ENCODE results near the genes H3C2 and H2AC8.

DNA sequence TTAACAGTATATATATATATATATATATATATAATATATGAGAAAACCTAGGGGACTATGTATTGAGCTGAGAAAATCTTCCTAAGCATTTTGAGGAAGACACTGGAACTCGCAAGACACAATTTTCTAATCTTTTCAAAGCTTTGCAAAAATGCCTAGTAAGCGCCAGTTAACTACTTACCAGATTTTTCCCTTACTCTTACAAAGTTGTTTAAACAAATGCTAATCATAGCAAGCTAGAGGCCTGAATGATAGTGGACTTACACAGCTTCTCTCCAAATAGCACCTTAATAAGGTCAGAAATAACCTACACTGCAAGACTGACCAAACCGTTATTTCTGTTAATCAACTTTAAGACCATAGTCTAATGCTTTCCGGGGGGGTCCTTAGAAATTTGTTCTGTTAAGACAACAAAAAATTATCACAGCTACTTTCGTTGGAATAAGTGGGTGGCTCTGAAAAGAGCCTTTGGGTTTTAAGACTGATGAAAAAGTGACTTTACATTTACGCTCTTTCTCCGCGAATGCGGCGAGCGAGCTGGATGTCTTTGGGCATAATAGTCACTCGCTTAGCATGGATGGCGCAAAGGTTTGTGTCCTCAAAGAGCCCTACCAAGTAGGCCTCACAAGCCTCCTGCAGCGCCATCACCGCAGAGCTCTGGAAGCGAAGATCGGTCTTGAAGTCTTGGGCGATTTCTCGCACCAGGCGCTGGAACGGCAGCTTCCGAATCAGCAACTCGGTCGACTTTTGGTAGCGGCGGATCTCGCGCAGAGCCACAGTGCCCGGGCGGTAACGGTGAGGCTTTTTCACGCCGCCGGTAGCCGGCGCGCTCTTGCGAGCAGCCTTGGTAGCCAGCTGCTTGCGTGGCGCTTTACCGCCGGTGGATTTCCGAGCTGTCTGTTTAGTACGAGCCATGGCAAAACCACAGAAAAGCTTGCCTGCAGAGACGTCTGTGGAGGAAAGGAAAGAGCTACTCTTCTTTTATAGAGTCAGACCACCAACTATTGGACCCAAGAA is at the start of gene H3C2:
TSS of gene H3C2 (minus strand) at position 954 of the 1,017 bp plus-strand sequence.
- RRBS: no CpG with 5 or more reads among the region's 45 CpGs

DNA sequence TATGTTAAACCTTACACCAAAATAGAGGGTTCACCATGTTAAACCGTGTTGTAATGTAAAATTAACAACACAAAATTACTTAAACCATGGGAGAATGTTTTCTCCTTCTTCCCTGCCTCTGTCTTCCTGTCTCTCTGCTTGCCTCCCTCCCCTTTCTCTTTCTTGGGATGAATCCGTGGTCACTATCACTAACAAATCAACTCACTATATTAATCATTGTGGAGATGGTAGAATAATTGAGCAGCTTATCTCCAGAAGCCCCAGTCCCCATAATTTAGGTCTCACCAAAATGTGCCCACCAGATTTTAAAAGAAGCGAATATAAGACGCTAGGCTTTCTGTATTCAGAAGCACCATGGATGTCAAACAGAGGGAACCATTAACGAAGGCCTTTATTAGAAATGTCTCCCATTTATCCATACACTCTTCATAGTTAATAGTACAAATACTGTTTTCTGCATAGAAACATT is 1.8 kb downstream of the H1-2 start:
- RRBS: no CpG with 5 or more reads among the region's 5 CpGs

- RRBS: no CpG with 5 or more reads among the region's 2 CpGs
Measured at GRCh38 chr6:26066118-26066388, 9.8 kb upstream of the H1-2 start.

DNA sequence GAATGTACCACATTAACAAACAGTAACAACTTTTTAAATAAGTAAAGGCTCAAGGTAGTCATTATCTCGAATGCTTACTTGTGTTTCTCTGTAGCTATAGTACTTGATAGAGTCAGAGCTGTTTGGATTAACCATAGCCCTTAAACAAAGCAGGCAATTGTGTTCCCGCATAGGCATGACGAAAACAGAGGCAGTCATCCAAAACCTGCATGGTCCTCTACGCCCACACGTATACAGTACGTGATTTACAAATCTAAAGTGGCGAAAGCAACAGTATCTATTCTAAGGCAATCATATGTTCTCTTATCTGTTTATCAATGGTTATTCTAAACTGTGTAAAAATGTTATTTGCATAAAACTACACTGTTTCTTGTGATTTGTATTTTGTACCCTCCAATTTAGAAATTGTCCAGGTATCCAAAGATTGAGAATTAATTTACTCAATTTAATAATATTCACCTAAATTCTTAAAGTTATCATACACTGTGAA is 4.7 kb downstream of the H2BC4 start:
- RRBS: no CpG with 5 or more reads among the region's 7 CpGs

- RRBS: no CpG with 5 or more reads among the region's 9 CpGs
Measured at GRCh38 chr6:26130002-26130534, 6.1 kb downstream of the H2AC6 start.

GRCh38 chr6:26138004-26138554 is 14.1 kb downstream of the H2AC6 start:
- RRBS: no CpG with 5 or more reads among the region's 2 CpGs

DNA sequence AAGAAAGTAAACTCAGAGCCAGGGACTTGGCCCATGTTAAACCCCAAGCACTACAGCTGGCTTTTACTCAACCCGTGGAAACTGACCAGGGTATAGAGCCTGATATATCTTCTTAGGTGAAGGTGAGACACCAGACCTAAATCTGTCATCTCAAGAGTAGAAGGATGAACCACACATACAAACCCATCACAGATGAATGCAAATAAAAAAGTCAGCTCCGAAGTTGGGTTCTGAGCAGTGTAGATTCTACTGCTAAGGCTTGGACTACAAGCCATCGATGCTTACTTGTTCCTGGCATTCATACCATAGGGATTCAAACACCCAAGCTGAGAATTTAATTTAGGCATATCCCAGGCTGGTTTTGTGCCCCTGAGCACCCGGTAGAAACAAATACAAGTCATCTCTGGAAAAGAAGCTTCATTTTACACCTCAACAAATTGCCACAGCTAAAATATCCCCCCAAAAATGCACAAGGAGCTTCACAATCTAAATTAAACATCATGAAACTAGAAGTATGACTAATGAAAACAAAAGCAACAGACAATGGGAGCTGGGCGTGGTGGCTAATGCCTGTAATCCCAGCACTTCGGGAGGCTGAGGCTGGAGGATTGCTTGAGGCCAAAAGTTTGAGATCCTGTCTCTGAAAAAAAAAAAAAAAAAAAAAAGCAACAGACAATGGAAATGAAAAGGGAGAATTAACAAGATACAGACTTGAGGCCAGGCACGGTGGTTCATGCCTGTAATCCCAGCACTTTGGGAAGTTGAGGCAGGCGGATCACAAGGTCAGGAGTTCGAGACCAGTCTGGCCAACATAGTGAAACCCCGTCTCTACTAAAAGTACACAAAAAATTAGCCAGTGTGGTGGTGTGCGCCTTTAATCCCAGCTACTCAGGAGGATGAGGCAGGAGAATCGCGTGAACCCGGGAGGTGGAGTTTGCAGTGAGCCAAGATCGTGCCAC is 2.2 kb downstream of the H2BC5 start:
- RRBS: no CpG with 5 or more reads among the region's 15 CpGs

DNA sequence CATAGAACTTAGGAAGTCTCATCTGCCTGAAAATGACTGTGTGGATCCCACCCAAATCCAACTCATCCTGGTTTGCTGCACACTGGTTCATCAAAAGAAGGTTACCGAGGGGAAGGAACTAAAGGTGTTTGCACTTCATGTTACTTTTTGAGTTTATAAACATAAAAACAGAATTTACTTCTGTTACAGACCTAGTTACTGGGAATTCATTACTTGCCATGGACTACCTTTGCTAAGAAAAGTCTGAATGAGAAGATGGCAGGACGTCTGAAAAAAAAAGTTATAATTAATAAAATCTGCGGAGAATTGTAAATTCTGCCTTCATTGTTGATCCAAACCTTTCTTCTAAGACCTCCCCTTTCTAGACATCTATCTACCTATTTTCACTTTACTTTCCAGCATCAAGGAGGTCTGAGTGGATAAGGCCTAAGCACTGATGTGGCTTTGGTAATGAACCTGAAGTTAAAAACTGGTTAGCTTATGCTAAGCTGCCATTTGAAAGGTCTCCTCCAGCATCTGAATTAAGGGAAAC is 12.5 kb upstream of the H2BC6 start:
- RRBS: no CpG with 5 or more reads among the region's 3 CpGs

- RRBS: 4% methylated on average over 3 of the region's 44 CpGs
Measured at GRCh38 chr6:26216794-26217537, at the start of gene H2AC8. H2AC8 (plus strand) TSS chr6:26216921.

DNA sequence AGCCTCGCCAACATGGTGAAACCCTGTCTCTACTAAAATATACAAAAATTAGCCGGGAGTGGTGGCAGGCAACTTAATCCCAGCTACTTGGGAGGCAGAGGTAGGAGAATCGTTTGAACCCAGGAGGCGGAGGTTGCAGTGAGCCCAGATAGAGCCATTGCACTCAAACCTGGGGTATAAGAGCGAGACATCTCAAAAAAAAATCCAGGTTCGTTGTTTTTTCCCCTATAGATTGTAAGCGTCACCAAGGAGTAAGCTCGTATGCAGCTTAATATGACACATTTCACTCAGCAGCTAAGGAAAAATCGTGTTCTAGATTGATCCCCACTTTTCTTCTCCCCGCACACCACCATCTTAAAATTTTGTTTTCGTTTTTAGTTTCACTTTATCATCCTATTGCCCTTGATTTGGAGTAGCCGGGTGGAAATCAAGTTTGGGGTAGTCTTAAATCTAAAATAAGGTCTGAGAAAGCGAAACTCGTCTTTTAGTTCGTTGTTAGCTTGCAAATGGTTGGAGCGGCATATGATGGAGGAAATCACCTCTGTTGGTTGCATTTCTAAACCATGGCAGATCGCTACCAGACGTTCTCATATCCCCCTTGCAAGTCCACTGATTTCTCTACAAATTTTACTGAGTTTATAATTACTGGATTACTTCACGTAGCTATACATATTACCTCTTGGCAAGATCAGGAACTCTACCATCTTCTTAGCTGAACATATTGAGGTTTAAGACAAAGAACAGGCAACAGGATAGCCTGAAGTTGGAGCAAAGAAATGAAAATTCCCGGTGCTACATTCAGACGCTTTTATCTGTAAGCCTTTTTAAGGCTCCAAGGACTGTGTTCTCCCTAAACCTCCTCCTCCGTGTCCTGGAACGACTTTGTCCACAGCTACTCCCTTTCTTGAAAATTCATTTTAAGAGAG is 1.1 kb downstream of the H2BC10 start:
- RRBS: no CpG with 5 or more reads among the region's 23 CpGs

DNA sequence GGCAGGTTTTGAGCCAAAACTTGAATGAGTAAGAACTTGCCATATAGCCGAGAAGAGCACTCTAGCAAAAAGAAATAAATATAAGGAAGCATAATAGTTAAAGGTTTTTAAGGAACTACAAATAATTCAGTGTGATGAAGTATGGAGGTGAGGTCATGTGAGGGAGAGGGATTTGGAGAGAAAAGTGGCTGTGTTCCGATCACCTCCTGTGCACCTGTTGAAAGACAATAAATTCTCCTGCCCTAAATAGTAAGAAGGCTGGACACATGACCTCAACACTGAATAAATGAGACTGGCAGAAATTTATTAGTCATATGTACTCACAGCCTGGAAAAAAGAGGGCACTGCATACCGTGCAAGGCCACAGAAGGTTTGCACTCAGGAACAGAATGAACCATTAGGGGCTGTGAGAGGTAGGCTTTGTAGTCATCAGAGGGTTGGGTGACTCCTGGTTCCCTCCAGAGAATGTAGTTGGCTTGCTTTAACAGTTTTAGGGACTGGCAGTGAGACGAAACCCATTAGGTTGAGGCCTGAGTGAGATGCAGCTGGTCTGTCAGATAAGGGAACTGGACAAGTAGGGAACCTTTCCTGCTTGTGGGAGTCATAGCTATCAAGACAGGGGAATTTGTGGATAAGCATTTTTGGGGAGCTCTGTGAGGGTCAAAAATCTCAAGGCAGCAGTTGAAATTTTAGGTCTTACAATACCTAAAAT is 11.5 kb upstream of the H4C8 start:
- RRBS: no CpG with 5 or more reads among the region's 4 CpGs

DNA sequence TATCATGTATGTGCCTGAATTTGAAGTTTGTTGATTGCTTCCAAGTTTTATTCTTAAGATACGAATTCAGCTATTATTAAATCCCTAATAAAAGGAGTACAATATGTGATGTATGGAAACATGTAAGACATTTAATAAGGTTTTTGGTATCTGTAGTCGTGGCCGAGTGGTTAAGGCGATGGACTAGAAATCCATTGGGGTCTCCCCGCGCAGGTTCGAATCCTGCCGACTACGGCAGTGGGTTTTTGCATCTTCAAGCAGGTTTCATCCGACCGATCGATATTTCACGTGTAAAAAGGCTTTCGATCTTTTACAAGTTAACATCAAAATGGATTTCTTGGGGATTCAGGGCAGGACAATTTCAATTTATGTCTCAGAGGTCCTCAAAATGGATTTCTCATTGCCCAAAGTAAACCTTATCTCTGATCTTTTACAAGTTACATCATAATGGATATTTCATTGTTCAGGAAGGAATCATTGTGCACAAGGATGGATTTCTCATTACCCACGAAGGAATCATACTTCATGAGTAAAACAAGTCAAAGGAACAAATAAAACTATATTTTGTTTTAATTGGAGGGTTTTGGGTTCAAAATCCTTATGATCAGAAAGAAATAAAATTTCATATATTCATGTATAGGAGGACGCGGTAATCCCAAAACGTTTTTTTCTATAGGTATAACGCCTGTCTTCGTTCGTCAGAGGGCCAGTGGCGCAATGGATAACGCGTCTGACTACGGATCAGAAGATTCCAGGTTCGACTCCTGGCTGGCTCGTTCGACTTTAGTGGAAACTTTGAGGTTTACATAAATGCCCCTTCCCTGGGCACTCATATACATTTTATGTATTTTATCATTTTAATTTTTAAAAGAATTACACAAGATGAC is 37.3 kb upstream of the BTN3A2 start:
- RRBS: no CpG with 5 or more reads among the region's 28 CpGs

DNA sequence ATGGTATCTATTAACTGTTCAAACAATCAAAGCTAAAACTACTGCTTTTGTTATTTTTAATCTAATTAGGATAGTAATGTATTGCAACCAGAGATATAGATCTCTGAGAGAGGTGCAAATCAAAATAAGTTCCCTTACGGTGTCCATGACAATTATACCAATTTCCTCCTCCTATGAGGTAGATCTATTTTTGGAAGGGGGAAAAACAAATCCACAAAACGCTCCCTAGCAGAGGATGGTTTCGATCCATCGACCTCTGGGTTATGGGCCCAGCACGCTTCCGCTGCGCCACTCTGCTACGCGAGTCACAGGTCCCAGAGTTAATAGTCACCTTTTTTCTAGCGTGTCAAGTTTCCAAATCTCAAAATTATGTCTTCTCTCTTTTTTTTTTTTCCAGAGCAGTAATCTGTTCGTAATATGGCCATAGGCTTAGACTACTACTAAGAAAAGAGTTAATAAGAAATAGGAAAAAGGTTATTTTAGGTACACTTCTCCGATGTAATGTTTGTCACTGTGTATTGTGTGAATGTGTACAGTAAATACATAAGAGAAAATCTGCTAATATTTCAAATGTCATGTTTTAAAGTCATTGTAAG is 34.8 kb upstream of the BTN3A2 start:
- RRBS: no CpG with 5 or more reads among the region's 12 CpGs

DNA sequence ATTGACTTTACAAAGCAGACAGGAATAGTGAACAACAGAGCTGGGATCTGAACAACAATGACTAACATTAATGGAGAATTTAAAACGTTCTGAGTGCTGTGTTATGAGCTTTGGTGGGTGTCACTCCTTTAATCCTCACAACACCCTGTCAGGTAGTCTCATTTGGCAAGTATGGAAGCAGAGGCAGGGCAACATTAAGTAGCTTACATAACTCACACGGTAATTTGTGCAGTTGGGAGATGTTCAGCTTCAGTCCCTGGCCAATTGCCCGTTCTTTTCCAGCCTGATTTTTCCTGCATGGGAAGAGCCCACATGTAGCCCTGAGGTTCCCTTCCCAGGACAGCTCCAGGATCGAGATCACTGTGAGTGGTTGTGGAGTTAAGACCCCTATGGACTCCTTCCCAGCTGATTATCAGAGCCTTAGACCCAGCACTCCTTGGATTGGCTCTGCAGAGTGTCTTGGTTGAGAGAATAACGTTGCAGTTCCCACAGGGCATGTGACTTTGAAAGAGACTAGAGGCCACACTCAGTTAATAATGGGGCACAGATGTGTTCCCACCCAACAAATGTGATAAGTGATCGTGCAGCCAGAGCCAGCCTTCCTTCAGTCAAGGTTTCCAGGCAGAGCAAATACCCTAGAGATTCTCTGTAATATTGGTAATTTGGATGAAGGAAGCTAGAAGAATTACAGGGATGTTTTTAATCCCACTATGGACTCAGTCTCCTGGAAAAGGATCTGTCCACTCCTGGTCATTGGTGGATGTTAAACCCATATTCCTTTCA is 5.3 kb upstream of the BTN2A2 start:
- RRBS: no CpG with 5 or more reads among the region's 6 CpGs

GRCh38 chr6:26392866-26393618 is 9.0 kb upstream of the BTN3A1 start:
- RRBS: no CpG with 5 or more reads among the region's 4 CpGs

- RRBS: no CpG with 5 or more reads among the region's 2 CpGs
Measured at GRCh38 chr6:26474988-26475516, 17.3 kb downstream of the BTN2A1 start.

GRCh38 chr6:26577295-26577705 is 19.5 kb upstream of the ABT1 start:
- RRBS: no CpG with 5 or more reads among the region's 16 CpGs

DNA sequence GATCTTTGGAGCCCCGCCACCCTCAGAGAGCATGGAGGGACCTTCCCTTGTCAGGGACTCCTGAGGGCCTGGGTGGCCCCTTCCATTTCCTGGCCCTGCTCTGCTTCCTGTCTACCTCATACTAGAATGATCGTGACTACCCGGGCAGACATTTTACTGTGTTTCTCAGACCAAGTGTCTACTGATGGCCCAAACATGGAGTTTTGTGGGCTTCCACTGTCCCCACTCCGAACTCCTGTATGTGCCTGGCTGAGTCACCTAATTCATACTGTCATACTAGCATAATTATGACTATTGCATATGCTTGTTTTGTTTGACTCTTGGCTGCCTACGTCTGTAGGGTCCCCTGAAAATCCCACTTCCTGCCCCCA is 1.8 kb downstream of the ABT1 start:
- RRBS: no CpG with 5 or more reads among the region's 5 CpGs

DNA sequence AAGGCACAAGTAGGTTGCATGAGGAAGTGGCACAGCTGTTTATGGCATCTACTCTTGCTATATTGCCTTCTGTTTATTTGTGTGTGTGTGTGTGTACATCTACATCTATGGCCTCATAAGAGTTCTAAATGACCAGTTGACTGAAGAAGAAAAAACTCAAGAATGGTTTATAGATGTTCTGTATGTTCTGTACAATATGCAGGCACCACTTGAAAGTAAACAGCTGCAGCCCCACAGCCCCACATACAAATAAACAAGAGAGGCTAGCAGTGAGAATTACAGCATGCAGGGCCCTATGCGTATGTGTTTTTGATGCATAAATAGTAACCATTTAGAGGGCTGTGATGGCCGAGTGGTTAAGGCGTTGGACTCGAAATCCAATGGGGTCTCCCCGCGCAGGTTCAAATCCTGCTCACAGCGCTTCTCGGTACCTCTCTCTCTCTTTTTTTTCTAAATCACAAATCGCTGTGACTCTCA is 38.0 kb upstream of the PRSS16 start:
- RRBS: no CpG with 5 or more reads among the region's 9 CpGs

DNA sequence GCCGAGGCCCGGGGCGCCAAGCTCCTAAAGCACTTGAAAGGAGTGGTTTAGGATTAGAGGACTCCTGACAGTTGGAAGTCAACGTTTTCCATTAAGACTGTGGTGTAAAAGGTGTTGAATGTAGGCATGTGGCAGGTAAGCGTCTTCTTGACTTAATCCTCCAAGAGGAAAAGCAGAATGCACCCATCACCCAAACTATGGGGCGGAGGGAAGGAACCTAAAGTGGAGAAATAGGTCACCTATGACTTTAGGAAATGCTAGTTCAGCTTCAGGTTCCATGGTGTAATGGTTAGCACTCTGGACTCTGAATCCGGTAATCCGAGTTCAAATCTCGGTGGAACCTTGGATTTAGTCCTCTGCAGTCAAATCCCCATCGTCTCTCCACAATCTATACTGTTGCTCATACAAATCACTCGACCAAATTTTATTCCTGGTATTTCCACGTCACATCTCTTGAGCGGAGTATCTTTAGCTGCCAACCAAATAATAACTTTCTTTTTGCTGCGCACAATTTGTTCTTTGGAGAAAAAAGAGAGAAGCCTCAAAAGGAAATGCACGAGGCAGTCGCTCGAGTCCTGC is 16.8 kb downstream of the POM121L2 start:
- RRBS: no CpG with 5 or more reads among the region's 17 CpGs